Glomerular endothelial cell (primary cell): Measurements from ENCODE around the gene BZW2.

GRCh38 chr7:16644378-16645610 is 760 bp downstream of the ANKMY2 start:
- RAMPAGE, long total RNA = no peak

GRCh38 chr7:16645948-16646831 is at the start of gene BZW2:
BZW2 (plus strand) TSS chr7:16646181.
- RAMPAGE, long total RNA = start-site peak on the plus strand at chr7:16646183-16646192, 46 and 38 reads in 2 replicates

DNA sequence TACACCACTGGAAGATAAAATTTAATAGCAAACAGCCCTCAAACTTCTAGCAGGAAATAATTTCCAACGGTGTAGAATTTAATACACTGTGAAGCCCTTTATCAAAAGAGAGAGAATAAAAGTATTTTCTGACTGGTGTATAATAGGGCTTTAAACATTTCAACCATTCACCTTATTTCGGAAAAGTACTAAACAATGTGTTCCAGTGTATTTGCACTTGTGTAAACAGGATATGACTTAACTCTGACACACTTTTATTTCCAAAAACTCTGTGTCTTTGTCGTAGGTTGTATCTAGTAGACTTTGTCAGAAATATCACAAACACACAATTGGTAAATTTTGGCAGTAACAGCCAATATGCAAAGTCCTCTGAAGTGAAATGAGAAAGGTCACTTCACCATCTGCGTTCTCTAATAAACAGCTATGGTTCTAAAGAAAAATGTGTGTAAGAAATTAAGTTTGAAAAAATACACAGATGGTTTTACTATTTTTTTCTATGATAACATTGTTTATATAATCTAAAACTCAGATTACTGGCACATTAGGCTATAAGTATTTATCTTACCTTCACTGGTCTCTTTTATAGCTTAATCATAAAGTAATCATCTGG is 10.3 kb upstream of the TSPAN13 start:
- RAMPAGE, long total RNA = no peak

DNA sequence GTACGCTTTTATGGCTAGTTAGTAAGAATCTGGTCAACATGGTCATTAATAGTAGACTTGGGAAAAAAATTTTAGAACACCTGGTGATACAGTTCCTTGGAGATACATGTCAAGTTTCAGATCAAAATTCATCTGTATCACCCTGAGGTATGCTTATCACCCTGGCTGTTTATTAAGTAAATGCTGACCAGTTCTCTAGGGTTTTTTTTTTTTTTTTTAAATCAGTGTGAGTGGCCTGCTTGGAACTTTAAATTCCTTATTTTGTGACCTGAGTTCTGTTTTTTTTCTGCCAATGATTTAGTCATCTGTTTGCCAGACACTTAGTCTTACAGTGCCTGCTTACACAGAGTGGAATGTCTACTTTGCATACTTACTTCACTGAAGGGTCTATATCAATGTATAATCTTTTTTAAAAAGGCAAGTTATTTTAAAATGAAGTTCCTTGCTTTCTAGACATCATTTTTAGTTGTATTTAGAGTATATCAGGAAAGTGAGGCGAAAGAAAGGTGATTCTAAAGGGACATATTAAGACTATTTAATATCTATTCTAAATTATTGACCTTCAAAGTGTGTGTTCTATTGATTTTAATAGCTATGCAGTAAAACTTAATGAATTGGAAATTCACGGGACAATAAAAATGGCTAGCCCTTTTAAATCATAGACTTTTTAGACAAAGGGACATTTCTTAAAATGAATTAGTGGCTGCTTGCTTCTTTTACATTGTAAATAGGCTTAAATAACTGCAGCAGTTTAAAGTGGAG is 2.0 kb downstream of the TSPAN13 start:
- RAMPAGE, long total RNA = no peak

DNA sequence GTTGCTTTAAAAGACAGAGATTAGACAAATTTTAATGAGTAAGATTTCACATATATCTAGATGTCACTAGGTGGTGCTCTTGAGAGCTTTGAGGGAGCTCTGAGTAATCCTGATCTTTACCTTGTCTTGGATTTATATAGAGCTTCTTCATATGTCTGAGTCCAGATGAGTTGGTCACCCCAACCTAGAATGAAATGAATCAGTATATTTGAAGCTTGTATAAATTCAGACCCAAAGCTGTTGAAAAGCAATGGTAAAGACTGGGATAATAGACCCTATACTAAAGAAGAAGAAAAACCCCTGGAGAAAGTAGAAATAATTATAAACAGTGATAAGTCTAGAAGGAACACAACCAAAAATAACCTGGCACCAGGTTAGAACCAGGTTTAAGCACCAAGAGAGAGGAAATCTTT is 3.6 kb downstream of the AGR2 start:
- RAMPAGE, long total RNA = no peak

DNA sequence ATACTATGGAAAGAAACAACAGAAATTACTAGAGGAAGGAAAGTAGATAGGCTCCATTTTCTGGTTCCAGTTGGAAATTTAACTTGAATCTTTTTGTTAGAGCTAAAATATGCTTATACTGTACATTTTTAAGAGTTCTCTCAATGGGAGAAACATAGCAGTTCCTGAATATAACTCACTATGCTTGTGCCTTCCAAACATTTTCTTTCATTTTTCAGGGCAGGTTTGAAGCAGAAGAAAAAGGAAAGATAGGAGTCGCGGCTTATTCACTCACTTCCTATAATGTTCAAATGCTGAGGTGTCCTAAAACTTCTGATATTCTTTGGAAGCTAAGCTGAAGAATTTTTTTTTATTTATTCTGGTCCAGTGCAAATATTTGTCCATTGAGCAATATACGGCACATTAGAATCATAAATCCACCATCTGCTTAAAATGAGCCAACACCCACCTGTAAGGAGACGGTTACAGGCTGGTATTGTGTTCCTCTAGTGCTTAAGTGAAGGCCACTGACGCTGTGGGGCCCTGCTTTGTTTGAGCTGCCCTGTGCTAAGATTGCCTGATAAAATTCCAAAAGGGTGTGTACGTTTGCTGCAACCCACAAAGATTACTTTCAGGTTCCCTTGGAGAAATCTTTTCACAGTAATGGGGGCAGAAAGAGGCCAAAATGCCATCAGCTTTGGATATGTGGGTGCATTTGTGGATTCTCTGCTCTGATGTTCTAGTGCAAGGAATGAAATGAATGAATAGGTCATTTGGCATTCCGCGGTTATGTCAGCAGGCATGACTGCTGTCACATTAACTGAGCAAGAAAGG is 34.6 kb downstream of the AGR3 start:
- RAMPAGE, long total RNA = no peak

DNA sequence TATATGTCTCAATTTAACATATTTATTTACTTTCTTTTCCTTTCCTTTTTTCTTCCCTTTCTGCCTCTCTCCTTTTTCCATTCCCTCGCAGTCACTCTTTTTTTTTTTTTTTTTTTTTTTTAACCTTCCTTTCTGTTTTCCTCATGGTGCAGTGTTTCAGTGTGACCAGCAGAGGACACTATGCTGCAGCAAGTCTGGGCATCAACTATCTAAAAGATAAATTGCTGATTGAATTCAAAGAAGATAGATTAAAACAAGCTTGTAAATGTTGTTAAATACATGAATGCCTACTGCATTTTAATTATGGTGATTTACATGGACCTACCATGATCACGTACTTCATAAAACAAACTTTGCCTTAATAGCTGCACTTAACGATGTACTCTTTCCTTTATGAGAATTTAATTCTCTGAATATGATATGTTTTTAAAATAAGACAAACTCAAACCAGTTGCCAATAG is 100.9 kb upstream of the AGR3 start:
- RAMPAGE, long total RNA = no peak

DNA sequence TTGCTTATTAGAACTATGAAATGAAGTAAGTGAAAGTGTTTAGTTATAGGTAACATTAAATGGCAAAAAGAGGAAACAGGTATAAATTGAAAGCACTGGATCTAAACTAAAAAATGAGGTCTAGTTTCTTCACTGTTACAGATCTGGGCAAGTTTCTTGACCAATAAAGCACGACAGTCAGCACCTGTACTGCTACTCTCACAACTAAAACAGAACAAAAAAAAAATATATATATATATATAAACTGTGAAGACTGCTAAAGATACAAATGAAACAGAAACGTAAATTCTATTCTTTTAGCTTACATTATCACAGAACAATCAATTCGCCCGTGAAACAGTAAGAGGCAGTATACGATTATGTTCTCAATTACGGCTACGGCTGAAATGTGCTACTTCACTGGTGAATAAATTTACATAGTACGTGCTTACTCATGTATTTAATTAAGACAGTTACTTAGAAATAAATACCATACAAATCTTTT is 4.2 kb downstream of the AHR start:
- RAMPAGE, long total RNA = no peak

DNA sequence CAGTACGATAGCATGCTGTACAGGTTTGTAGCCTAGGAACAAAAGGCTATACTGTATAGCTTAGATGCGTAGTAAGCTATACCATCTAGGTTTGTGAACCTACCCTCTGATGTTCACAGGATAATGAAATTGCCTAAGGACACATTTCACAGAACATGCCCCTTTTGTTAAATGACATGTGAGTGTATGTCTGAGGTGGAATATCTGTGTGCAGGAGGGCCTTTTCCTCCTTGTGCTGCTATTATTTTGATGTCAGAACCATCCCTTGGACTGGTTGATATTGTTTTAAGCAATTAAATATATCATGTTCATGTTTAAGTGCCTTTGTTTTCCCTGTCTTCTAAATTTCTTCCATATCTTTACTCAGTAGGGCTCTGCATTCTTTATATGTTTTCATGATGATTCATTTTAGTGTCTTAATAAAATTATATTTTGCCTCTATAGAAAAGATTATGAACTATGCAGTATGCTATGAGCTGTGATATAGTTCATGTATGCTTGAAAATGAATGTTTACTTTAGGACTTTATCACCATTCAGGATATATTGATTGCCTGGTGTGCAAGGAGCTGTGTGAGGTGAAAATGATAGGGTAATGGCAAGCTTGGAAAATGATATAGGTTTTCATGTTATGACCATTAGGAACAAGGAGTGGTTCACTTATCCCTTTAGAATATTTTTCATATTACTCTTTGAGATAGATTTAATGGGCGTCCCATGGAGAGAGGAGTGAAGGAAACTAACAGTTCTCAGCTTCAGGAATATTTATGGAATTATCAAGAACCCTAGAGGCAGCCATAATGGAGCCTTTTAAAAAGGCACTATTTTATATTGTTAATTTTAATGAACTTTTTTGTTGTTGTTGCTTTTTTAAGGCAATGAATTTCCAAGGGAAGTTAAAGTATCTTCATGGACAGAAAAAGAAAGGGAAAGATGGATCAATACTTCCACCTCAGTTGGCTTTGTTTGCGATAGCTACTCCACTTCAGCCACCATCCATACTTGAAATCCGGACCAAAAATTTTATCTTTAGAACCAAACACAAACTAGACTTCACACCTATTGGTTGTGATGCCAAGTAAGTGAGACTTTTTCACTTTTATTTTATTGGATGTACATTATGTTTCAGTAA is 35.0 kb downstream of the AHR start:
- RAMPAGE, long total RNA = no peak

GRCh38 chr7:17362430-17362888 is 64.0 kb downstream of the AHR start:
- RAMPAGE, long total RNA = no peak

DNA sequence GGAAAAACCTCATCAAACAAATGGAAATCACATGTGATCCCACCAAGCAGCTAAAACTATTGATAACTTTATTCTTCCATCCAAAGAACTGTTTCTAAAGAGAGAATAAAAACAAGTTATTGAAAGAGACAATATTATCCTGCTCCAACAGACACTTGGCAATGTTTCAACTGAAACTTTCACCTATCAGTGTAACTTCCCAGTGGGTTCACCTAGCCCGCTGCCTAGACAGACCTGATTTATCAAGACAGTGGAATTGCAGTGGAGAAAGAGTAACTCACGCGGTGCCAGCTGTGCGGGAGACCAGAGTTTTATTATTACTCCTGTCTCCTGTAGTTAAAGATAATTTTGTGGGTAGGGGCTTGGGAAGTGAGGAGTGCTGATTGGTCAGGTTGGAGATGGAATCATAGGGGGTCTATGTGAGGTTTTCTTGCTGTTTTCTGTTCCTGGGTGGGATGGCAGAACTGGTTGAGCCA is 199.8 kb downstream of the AHR start:
- RAMPAGE, long total RNA = no peak

DNA sequence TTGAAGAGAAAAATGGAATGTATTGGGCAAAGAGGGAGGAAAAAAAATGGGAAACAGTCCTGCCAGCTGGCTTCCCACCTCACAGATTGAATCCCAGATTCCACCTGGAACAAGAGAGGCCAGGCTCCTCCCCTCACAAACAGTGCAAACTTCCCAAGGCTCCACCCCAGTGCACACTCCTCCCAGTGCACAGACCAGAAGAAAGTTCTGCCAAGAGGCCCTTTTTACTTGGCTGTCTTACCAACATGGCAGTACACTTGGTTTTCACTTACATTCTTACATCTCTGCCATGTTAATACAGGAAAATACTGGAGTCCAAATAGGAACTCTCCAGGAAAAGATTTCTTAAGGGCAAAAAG is 202.3 kb downstream of the AHR start:
- RAMPAGE, long total RNA = no peak

DNA sequence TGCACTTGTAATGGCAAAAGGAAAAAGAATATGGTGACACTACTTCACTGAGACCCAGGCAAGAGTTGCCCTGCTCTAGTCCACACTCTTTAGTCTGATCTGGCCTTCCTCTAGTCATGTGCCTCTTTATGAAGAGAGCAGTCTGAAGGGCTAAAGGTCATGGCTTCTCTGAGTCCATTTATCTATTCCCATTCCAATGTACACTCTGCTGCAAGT is 209.2 kb downstream of the AHR start:
- RAMPAGE, long total RNA = no peak

DNA sequence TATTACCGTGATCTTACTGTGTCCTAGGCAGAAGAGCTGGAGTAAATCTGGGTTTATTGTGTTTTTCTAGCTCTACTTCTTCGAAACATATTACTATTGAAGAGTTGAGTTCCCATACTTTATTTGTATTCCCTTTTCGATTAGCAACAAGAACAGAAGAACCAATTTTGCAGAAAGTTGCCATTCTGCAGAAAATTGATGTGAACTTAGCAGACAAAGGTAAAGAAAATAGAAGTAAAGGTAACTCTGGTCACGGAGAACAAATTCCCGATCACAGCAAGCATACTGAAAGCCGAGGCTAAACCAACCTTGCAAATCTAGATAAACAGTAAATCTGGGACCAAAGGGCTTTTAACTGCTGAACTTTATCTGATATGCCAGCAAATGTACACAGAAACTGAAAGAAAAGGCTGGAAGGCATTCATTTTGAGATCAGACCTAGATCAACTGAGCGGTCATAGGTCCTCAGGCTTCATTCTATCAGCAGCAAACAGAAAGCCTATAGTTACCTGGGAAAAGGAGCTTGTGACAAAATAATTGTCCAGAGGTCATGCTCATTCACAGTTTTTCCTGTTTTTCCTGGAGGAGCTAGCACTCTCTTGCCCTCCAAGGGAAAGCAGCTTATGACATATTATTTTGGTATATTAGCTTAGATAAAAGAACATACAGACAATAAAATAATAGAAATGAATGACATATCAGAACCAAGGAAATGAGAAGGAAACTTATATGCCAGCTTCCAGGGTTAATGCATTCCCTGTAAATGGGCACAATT is 320.1 kb downstream of the AHR start:
- RAMPAGE, long total RNA = no peak

DNA sequence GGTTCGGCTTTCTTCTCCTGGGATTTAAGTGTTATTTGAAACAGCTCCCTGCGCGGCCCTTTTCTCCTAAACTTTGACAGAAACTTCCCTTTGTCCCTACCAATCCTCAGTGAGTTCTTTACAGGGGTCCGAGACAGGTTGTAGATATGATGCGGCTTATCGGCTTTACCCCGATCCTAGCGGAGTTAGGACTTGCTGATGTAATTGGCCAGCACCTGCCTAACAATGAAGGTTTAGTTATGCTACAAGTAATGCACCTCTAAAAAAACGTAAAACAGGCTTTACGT is 563 bp upstream of the SNX13 start:
- RAMPAGE, long total RNA = no peak

- RAMPAGE, long total RNA = no peak
These were observed 60.1 kb upstream of the PRPS1L1 start for GRCh38 chr7:18087767-18088205.

DNA sequence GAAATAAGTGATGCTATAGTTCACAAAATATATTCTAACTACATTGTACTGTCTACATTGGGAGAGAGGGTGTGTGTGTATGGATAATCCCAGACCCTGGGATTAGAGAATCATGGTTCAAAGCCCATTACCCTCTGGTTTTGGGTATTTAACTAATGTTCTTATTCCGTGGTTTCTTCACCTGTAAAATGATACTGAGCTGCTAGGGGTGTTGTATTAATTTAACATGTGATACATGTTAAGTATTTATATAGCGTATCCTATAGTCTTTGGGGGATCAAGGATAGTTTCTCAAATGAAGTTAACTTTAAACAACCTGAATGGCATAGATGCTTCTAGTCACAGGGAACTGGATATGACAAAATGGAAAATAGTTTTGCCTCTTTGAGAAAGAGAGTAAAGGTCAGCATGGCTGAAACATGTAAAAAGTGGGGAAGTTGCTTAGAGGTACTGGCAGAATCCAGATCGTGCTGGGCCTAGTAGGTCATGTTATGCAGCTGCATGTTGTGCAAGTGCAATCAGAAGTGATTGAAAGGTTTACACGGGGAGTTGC is 201.3 kb upstream of the HDAC9 start:
- RAMPAGE, long total RNA = no peak

GRCh38 chr7:18508805-18509547 is 13.4 kb downstream of the HDAC9 start:
- RAMPAGE, long total RNA = no peak

DNA sequence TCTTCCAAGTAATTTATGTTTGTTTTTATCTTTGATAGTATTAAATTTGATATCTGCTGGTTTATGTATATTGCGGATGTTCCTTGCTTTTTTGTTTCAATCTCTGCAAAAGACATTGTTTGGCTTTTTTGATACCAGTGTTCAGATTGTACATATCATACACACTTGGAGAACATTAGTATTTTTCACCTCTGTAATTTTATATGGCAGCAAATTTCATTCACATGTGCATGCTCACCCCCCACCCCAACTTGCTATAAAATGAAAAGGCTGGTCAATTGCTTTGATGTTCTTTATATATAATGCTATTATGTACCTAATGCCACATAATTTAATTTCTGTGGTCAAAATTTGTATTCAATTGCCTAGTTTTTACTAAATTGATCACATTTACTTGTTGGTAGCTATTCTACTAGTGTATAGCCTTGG is 303.1 kb downstream of the TWIST1 start:
- RAMPAGE, long total RNA = no peak

- RAMPAGE, long total RNA = no peak
These were observed 5.2 kb downstream of the TWIST1 start for GRCh38 chr7:19112115-19112755.